Cerebral cortex (tissue), 2 donors: ENCODE measurements around the genes HSFY2, RBMY1D, PRY and DAZ3.

GRCh38 chrY:3367497-3368024 lies 211.3 kb upstream of the TGIF2LY start:
- PRO-cap, 2 experiments, result peak in 1 of 2 experiments; most common plus-strand start chrY:3367776 (in 1)

- PRO-cap, 2 experiments, result peak in 1 of 2 experiments; most common plus-strand start chrY:5311295 (in 1)
Observed at GRCh38 chrY:5311242-5311441, 311.0 kb downstream of the PCDH11Y start.

GRCh38 chrY:7279370-7279923 lies 367.9 kb upstream of the AMELY start:
- PRO-cap, 2 experiments, result no peak in any of the 2 experiments

GRCh38 chrY:8126000-8126625 lies 1211.2 kb upstream of the TSPY4 start:
- PRO-cap, 2 experiments, result no peak in any of the 2 experiments

- PRO-cap, 2 experiments, result no peak in any of the 2 experiments
Observed at GRCh38 chrY:12854884-12855268, 49.8 kb upstream of the DDX3Y start.

- PRO-cap, 2 experiments, result no peak in any of the 2 experiments
Observed at GRCh38 chrY:13388800-13389302, 91.0 kb downstream of the UTY start.

GRCh38 chrY:14309032-14309299 lies 215.4 kb upstream of the NLGN4Y start:
- PRO-cap, 2 experiments, result no peak in any of the 2 experiments

DNA sequence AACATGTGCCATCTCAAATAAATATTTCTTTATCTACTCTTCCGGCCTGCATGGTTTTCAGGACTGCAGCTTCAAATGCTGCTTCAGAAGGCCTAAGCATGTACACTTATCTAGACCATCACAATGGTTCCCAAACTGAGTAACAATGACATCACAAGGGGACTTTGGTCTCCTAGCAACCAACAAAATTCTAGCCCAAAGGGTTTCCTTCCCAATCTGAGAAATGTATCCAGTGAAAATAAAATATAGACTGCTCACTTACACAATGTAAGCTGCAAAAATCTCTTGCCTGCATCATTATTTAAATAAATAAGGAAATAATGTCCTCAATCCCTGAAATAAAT lies at the start of gene HSFY2:
Gene HSFY2, minus strand, starts transcription at position 129 of the 344 bp plus-strand sequence.
- PRO-cap, 2 experiments, result no peak in any of the 2 experiments

DNA sequence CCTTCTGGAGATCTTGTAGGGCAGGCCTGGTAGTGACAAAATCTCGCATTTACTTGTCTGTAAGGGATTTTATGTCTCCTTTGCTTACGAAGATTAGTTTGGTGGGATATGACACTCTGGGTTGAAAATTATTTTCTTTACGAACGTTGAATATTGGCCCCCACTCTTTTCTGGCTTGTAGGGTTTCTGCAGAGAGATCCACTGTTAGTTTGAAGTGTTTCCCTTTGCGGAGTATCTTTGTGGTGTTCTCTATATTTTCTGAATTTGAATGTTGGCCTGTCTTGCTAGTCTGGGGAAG lies 55.8 kb downstream of the KDM5D start:
- PRO-cap, 2 experiments, result no peak in any of the 2 experiments

DNA sequence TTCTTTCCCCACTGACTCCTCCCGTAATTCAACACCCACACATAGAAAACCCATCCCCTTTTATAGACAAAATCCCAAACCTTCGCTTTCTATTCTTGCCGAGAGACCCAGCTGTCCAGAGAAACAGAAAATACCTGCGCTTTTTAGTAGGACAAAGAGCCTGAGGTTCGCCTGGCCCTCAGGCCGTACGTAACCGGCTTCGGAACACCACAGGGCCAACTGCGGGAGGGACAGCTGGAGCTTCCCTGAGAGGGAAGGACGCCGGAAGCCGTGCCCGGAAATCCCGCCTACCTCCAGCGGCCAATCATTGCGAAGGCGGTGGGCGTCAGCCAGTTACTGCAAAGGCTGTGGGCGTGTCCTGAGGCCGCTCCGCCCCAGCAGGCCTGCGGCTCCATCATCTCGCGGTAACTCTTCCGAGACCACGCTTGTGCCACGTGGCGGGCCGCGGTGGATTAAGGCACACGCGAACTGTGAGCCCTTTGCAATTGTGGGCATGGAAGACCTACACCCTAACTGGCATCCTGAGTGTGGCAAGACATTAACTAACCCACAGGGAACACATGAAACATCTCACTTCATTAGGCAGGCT lies at the start of gene RBMY1D:
Gene RBMY1D, minus strand, starts transcription at position 282 of the 589 bp plus-strand sequence.
- PRO-cap, 2 experiments, result no peak in any of the 2 experiments

DNA sequence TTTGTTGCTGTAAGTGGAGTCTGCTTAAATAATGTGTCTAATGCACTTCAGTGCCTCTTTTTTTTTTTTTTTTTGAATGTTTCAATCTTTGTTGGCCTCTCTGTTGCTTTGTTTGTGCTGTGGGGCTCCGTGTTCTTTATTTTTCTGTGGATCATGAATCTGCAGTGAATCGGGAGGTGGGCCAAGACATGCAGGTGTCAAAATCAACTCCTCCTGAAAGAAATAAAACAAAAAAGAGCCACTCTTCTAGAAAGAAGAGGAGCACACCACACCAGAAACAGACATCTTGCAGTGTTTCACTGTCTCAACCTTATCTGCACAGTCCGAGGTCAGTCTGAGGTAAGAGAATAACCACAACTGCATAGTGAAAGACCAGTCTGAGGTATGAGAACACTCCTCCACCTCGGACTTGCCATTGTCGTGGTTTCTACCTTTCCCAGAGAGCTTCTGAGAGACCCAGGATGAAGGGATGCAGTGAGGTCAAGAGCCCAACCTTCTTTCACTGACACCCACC lies at the start of gene PRY:
Gene PRY, plus strand, starts transcription at position 252 of the 514 bp plus-strand sequence.
- PRO-cap, 2 experiments, result no peak in any of the 2 experiments

DNA sequence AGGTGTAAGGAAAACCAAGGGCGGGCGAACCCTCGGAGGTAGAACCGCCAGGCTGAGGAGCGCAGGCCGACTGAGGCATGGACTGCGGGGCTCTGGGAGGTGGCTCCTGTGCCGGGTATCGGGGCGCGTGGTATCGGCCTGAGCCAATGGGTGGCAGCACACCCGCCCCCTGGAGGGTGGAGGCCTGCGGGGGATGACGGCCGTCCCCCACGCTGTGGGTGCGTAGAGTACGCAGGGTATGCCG lies at the start of gene DAZ3:
Gene DAZ3, minus strand, starts transcription at position 72 of the 244 bp plus-strand sequence.
- PRO-cap, 2 experiments, result no peak in any of the 2 experiments